Sigmoid colon (tissue), 4 donors: Measurements from ENCODE around the gene TLCD3A.

GRCh38 chr17:199865-200628 is 18.6 kb upstream of the DOC2B start:
- PRO-cap = no peak
- RAMPAGE, long total RNA, 4 experiments = no peak in any of the 4 experiments

DNA sequence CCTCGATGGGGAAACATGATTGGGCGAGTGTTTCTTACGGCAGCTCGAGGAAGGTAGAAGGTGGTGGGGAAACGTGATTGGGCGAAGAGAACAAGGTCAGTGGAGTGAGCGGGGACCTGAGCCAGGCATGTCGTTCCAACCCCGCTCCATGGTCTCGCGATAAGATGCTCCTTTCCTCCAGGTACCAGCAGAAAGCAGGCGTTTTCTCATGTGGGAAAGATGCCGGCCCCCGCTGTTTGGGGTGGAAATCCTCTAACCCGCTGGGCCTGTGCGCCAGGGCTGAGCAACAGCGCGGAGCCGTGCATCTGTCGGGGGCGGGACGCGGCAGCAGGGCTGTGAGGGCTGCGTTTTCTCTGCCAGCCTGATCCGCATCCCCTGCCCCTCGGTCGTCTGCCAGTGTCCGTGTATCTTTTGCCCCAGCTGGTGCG is 25.6 kb upstream of the DOC2B start:
- PRO-cap = no peak
- RAMPAGE, long total RNA, 4 experiments = no peak in any of the 4 experiments

DNA sequence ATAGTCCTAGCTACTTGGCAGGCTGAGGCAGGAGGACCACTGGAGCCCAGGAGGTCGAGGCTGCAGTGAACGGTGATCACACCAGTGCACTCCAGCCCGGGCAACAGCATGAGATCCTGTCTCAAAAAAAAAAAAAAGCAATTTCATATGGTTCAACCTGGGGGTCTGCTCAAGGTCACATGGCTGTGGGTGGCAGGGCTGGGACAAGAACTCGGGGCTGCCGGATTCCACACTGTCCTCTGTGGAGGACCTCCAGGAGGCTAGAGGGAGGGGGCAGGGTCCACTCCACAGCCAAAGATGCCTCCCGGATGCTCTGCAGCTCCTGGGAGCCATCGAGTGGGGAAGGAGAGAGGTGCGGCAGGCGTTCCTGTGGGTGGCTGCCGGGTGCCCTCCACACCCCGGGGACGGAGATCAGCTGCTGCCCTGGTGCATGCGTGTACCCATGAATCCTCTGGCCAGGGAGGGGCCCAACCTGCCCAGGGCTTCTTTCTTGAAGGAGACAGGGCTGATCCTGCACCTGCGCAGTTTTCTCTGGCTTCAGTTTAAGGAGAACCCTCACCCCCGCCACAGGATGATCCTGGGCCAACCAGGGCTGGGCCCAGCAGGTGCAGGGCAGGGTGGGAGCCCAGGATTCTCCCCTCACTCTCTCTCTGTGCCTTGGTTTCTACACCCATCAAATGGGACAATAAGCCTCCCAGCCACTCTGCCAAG is 33.4 kb upstream of the DOC2B start:
- PRO-cap = no peak
- RAMPAGE, long total RNA, 4 experiments = no peak in any of the 4 experiments

DNA sequence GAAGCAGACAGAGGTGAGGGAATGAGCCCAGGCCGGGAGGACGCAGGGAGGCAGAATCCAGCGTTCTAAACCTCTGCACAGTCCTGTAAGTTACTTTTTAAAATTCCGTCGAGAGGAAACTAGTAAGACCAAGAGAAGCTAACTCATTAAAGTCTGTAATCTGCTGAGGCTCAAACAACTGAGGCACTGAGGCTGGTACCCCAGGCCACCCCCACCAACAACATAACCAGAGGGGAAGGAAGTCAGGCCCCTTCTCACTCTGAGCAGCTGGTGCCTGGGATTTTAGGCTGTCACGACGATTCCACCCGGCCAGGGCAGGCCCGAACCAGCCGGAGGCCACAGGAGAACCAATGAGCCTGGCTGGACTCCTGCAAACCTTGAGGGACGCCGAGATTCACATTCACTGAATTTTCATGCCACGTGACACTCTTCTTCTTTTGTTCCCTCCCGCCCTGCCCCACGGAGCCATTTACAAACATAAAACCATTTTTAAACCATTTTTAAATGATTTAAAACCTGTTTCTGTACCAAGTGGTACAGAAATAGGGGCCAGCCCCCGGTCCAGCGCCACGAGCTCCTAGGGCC is 48.2 kb downstream of the RPH3AL start:
- PRO-cap = no peak
- RAMPAGE, long total RNA, 4 experiments = no peak in any of the 4 experiments

GRCh38 chr17:307803-308171 is 44.8 kb downstream of the RPH3AL start:
- PRO-cap = no peak
- RAMPAGE, long total RNA, 4 experiments = no peak in any of the 4 experiments

DNA sequence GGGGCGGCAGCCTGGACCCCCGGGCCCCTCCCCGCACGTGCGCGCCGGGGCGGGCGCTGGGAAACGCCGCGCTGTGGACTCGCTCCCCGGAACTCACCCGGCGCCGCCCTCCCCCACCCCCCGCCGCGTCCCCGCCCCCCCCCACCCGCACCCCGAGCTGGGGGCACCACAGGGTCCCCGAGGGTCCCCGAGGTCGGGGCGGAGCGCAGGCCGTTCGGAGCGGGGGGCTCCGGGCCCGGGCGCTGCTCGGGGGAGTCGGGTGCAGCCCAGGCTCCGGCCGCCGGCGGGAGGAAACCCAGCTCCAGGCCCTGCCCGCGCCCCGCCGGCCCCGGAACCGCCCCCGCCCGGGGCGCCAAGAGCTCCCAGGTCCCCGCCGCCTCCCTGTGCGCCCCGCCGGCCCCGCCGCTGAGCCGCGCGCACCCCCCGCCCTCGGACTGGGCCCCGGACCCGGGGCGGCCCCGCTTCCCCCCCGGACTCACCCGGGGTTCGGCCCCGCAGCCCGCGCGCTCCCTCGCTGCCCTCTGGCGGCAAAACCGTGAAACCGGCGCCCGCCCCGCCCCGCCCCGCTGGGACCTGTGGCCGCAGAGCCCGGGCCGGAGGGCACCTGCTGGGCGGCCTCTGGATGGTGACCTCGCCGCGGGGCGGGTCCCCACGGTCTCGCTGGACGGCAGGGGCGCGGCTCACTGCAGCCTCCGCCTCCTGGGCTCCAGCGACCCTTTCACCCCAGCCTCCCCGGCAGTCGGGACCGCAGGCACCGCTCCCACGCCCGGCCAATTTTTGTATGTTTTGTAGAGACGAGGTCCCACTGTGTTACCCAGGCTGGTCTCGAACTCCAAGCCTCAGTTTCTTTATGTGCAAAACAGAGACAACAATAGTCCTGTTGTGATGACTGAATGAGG is 24.2 kb upstream of the C17orf97 start:
- PRO-cap = no peak
- RAMPAGE, long total RNA, 4 experiments = start-site peak on the minus strand in 1 of 4 experiments, centred at position 507 of the sequence, 30 reads per replicate

DNA sequence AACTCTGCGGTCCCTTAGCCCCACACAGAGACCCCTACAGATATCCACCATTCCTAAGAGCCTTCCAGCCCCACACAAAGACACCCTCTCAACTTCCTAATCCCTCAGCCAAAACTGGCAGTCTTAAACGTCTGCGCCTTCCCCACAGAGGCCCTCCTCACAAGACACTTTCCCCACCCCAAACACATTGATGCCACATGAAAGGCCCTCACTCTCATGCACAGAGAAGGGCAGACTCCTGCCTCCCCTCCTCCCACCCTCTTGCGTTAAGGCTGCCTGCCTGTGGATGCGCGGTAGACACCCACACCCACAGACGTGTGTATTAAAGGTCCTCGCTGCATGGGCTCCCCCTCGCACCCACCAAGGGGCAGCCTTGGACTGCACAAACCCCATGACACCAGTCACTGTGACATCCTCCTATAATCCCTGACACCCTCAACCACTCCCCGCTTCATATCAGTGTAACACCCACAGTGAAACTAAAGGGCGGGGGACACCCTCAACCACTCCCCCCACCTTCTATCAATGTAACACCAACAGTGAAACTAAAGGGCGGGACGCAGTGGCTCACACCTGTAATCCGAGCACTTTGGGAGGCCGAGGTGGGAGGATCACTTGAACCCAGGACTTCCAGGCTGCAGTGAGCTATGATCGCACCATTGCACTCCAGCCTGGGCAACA is 851 bp downstream of the C17orf97 start:
- PRO-cap = no peak
- RAMPAGE, long total RNA, 4 experiments = no peak in any of the 4 experiments

GRCh38 chr17:413891-414729 is 4.0 kb downstream of the C17orf97 start:
- PRO-cap = no peak
- RAMPAGE, long total RNA, 4 experiments = no peak in any of the 4 experiments

GRCh38 chr17:441872-443265 is 32.2 kb downstream of the C17orf97 start:
- PRO-cap = no peak
- RAMPAGE, long total RNA, 4 experiments = no peak in any of the 4 experiments

DNA sequence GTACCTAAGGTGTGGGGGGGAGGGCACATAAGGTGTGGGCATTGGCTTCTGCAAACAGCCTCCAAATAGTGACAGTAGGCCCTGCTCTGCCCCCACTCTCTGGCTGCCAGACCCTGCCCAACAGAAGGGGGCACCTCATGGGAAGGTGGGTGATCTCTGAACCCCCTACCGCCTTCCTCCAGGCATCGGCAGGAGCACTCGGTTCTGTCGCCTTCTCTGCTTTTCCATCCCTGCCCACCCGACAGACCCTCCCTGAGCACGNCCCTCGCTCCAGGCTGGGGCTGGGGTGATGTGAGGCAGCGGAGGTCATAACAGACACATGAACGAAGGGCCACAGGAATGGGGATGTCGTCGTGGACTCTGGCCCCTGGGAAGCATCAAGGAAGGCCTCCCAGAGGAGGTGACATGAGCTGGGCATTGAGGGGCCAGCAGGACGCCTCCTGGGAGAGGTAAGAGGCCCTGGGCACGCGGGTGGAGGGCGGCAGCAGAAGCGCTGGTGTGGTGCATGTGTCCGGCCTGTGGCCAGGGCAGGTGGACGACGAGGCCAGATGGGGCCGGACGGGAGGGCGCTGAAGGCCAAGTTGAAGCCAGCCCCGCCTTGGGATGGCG is 79.1 kb downstream of the C17orf97 start:
- PRO-cap = no peak
- RAMPAGE, long total RNA, 4 experiments = no peak in any of the 4 experiments

GRCh38 chr17:512633-513274 is 102.6 kb downstream of the C17orf97 start:
- PRO-cap = no peak
- RAMPAGE, long total RNA, 4 experiments = no peak in any of the 4 experiments

DNA sequence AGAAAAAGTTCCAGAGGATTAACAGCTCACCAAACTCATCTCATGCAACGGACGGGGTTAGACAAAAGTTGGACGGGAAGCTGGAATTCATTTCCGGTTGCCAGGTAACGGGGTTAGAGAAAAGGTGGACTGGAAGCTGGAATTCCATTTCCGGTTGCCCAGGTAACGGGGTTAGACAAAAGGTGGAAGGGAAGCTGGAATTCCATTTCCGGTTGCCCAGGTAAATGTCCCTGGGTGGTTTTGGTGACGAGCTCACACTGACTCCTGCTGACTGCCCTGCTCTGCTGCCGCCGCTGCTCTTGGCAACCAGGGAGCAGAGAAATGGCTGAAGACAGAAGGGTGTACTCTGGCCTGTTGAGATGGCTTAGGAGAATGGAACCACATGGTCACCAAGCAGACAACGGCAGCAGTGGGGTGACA is 112.8 kb downstream of the C17orf97 start:
- PRO-cap = no peak
- RAMPAGE, long total RNA, 4 experiments = no peak in any of the 4 experiments

DNA sequence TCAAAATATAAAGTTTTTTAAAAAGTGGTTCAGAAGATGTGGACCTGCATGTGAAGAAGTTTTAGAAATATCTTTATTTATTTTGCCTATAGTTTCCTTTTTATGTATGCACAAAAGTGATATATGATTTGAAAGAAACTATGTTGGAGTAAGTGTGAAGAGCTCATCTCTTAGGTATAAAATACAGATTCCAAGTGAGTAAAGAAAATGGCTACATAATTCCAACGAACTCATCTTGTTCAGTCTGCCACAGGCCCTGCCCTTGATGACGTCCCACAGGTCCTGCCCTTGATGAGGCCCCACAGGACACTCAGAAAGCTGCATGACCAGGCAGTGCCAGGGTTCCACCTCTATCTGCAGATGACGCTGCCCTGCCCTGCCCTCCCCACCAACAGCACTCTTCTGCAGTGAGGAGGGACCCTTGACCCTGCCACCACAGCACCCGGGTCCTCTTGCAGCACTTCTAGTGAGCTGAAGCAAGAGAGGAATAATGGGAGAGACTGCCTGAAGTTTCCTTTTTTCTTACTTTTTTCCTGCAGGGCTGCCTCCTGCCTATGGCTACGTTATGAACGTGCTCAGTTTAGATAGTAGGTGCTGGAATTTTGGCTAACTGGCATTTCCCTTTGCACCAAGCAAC is 118.4 kb downstream of the VPS53 start:
- PRO-cap = no peak
- RAMPAGE, long total RNA, 4 experiments = no peak in any of the 4 experiments

DNA sequence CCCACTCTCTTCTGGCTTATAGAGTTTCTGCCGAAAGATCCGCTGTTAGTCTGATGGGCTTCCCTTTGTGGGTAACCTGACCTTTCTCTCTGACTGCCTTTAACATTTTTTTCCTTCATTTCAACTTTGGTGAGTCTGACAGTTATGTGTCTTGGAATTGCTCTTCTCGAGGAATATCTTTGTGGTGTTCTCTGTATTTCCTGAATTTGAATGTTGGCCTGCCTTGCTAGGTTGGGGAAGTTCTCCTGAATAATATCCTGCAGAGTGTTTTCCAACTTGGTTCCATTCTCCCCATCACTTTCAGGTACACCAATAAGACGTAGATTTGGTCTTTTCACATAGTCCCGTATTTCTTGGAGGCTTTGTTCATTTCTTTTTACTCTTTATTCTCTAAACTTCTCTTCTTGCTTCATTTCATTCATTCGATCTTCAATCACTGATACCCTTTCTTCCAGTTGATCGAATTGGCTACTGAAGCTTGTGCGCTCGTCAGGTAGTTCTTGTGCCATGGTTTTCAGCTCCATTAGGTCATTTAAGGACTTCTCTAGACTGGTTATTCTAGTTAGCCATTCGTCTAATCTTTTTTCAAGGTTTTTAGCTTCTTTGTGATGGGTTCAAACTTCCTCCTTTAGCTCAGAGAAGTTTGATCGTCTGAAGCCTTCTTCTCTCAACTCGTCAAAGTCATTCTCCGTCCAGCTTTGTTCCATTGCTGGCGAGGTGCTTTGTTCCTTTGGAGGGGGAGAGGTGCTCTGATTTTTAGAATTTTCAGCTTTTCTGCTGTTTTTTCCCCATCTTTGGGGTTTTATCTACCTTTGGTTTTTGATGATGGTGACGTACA is 75.7 kb downstream of the VPS53 start:
- PRO-cap = no peak
- RAMPAGE, long total RNA, 4 experiments = no peak in any of the 4 experiments

DNA sequence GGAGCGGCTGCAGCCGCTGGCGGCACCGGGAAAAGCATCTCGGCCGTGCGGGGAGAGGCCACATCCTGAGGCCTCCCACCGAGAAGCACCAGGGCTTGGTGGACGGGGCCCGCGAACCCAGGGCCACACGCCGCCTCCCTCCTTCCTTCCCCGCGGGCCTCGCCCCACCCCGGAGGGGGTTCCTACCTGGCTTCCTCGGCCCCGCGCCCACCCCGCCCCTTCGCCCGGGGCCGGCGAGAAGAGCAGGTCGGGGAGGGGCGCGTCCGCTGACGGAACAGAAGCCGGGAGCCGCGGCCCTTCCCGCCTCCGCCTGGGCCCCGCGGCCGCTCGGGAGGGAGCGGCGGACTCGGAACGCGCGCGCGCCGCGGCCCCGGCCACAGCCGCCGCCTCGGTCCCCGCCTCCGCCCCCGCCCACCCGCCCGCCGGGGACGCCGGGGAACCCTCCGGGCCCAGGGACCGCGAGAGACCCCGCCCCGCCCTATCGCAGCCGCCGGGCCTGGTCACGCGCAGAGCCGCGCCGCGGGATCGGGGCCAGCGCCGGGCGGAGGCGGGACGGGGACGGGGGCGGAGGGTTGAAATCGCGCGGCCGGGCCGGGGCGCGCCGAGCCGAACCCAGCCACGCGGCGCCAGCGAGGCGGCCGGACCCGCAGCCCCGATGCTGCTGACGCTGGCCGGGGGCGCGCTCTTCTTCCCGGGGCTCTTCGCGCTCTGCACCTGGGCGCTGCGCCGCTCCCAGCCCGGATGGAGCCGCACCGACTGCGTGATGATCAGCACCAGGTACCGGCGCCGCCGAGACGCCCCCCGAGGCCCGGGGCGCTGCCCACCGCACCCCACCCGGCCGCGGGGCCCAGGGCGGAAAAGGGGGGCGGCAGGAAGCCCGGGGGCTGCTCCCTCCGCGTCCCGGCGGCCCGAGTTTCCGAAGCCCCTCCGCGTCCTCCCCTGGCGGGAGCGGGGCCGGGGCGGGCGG is at the start of gene TLCD3A:
TSS of gene TLCD3A (plus strand) at position 604 of the 967 bp plus-strand sequence.
- PRO-cap = bidirectional peak, plus-strand start at position 553 of the sequence, minus-strand start at position 409 of the sequence
- RAMPAGE, long total RNA, 4 experiments = no peak in any of the 4 experiments

- PRO-cap = no peak
- RAMPAGE, long total RNA, 4 experiments = no peak in any of the 4 experiments
These were observed 77.5 kb downstream of the NXN start for GRCh38 chr17:901867-902743.

DNA sequence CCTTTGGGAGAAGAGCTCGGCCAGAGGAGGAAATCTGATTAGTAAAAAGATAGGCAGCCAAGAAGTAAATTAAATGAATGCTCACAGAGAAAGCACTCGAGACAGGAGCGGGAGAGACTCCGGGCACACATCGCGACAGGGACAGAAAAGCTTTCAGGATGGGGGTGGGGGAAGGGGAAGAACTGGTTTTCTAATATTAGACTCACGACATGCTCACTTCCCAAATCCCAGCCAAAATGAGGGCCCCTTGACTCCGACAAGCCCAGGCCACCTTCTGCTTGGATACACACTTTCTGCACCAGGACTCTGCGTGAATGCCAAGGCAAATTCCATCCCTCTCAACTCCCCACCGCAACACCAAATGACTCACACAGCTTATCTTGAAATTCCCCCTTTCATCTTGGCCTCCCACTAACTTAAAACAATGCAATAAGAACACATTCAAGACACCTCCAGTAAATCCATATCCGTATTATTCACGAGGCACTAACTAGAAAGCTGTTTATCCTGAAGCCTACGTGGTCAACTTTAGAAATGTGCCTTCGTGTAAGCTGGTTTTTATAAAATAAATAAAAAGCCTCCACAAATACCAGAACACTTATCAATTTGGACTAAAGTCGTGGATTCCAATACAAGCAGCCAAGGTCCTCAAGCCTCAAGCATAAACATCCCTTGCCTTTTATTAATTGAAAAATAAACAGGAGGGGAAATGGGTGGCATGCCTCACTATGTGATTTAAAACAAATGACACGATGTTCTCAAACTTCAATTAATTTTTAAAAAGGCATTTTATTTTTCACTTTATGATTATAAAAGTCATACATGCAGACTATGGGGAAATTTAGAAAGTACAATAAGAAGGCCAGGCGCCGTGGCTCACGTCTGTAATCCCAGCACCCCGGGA is 46.1 kb downstream of the NXN start:
- PRO-cap = no peak
- RAMPAGE, long total RNA, 4 experiments = no peak in any of the 4 experiments

DNA sequence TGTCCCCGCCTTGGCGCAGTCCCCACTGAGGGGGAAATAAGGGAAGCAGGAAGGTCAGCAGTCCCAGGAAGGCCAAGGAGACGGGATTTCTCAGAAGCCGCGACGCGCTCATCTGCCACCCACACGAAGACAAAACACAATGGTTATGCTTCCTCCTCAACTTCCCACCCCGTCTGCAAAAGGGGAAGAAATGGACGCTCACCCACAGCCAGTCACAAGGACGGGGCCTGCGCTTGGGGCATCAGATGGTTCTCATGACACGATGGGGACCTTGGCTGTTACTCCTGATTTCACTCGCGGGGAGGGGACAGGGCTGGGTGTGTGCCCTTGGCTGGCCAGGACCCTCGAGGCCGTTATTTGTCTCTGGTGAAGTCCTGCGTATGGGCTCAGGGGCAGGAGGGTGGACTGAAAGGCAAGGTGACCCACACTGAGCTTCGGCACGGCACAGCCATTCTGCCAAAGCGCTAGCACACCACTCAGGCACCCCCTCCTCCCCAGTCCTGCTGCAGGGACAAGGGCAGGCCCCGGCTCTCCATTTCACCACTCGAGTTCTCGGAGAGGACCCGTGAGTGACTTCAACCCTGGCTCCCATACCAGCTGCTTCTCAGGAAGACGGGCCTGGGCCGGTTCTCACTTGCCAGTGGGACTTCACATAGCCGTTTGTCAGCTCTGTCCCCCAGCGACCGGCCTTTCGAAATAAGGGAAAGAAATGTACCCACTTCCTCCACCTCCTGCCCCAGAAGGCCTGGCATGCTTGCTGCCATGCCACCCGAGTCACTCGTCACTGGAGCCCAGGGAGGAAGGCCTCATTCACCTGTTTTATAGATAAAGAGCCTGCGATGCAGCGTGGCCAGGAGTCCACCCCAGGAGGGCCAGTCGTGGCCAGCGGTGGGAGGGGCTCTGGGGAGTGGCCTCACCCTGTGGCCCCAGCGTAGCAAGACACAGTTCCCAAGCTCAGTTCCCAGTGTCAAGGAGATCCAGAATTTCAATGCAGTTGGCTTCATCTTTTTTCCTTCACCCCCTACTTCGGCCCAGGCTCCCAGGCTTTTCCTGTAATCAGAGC is 84.4 kb downstream of the ABR start:
- PRO-cap = no peak
- RAMPAGE, long total RNA, 4 experiments = no peak in any of the 4 experiments

GRCh38 chr17:1098305-1098660 is 81.5 kb downstream of the ABR start:
- PRO-cap = no peak
- RAMPAGE, long total RNA, 4 experiments = no peak in any of the 4 experiments

- PRO-cap = bidirectional peak, plus-strand start at chr17:1107924, minus-strand start at chr17:1107835
- RAMPAGE, long total RNA, 4 experiments = no peak in any of the 4 experiments
These were observed 72.2 kb downstream of the ABR start for GRCh38 chr17:1107585-1108060.